Duodenum (tissue), 1 donor: ENCODE results near the gene SLC22A3.

DNA sequence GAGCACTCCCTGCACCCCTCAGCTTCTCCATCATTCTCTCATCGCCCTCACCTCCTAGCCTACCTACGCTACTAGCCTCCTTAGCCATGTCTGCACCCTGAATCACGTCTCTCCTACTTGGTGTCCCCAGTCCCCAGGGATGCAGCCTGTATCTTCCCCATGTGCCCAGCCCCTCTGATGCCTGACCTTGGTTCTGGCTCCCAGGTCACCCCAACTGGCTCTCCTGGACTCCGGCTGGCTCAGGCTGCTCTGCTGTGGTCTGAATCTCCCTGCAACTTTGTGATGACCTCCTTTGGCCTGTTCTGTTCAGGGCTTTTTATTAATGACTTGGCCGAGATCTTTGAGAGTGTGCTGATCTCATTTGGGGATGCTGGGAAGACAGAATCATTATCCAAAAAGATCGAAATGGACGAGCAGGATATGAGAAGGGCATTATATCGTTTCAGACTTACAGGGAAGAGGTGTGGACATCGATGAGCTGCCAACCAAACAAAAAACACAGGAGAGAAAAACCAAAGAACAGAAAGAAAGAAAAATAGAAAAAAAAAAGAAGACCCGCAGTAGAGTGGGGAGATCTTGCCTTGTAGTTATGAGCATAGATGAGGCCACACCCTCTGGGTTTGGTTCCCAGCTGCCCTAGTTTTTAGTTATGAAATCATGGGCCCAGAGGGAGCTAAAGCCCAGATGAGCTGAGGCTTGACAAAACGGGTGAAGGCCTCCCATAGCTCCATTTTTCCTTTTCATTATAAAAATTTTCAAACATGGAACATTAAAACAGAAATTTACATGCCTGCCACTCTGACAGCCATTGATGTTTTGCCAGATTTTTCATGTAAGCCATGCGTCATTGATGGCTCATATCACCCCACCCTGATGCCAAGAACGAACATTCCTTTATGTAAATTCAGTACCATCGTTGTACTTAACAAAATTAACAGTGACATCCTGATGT lies 67.6 kb downstream of the IGF2R start:
- PRO-cap = no peak

GRCh38 chr6:160064717-160064973 lies 57.0 kb upstream of the SLC22A1 start:
- PRO-cap = no peak

- PRO-cap = no peak
These were observed 37.7 kb upstream of the SLC22A1 start for GRCh38 chr6:160083814-160084501.

DNA sequence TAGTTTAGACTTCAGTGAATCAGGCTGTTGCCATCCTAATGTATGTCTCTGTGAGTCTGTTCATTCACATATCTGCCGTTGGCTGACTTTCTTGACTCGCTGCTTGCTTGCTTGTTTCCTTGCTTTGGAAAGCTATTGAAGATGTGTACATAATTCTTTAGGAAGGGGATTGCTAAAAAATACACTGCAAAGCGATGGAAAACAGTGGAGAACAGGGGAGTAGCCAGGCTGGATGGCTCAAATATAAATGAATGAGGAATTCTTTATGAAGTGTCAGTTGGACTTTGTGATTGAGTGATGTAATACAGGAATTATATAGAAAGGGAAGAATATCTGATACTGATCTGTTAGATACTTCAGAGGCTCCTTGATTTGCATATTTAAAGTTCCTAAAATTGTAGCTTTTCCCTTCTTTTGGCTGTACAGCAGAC lies 25.9 kb upstream of the SLC22A1 start:
- PRO-cap = no peak

DNA sequence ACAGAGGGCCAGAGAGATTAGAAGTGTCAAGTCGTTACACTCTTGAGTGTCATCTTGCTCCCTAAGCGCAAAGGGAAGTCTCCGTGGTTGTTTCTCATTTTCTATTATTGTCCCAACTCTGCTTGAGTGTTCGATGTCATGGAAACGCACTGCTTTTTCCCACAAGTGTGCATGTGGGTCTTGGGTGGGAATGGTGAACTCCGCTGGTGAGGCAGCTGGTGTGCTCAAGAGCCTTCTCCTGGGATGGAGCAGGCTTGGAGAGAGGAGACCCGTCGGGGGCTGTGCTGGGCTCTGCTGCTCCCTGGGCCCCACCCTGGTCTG lies 20.0 kb upstream of the SLC22A1 start:
- PRO-cap = no peak

DNA sequence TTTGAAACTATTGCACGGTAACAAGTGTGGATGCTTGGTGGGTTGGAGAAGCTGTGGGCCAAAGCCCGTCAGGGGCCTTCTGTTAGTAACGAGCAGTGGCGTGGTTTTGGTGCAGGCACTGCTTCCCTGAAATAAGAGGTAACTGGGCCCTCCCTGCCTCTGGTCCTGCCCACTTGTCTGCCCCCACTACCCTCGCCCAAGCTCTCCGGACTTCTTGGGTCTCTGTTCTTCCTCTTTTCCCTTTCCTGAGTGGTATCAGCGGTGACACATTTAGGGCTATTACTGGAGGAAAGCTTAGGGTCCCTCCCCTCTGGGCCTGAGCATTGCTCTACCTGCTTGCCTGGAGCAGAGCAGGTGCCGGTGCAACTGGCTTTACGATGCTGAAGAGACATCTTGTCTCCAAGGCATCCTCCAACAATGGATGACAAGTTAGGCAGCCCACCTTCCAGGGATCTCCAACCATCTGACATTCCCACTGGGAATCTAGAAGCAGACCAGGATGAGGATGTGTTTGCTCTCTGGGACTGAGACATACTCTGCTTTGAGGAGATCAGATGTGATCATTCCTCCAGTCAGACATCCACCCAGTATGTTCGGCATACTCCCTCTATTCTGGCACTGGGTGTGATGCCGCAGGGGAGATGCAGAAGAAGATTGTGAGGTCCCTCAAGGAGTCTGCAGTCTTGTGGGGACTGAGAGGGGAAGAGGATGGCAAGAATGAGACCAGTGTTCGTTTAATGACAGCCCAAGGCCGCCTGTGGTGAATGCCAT lies 1.7 kb downstream of the SLC22A1 start:
- PRO-cap = no peak

DNA sequence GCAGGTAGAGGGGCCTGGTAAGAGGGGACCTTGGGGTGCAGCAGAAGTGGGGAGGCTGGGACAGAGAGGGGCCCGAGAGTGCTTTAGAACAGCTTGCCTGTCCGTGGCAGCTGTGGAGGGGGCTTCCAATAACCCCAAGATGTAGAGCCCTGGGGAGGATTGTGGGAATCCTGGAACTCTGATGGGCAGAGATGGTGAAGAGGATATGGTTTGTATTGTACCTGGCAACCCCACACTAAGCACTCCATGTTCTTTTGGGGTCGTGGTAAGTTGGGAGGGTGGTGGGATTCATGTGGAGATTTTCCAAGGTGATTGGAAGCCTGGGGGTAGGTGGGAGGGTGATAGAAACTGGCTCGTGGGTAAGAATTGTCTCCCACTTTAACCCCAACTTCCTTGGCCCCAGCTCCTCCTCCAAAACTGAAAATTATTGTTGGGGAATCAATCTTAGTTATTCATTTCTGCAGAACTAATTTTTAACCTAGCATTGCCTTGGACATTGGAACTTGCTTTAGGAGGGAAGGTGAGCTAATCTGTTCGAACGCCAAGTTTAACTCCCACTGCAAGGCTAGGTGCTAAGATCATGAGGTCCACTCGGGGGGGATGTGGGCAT lies 3.3 kb downstream of the SLC22A1 start:
- PRO-cap = no peak

GRCh38 chr6:160198579-160199009 lies 60.0 kb downstream of the SLC22A2 start:
- PRO-cap = no peak

GRCh38 chr6:160347631-160348485 lies at the start of gene SLC22A3:
Gene SLC22A3, plus strand, starts transcription at chr6:160348378.
- PRO-cap = unidirectional peak, plus-strand start at chr6:160348373

GRCh38 chr6:160348486-160349106 lies 418 bp downstream of the SLC22A3 start:
- PRO-cap = no peak

GRCh38 chr6:160446777-160447678 lies 98.8 kb downstream of the SLC22A3 start:
- PRO-cap = no peak

GRCh38 chr6:160926690-160927069 lies 64.9 kb upstream of the MAP3K4 start:
- PRO-cap = no peak

GRCh38 chr6:161048469-161048992 lies 57.0 kb downstream of the MAP3K4 start:
- PRO-cap = no peak

GRCh38 chr6:161079609-161079916 lies 88.0 kb downstream of the MAP3K4 start:
- PRO-cap = no peak

GRCh38 chr6:161171977-161172406 lies 101.9 kb downstream of the AGPAT4 start:
- PRO-cap = no peak

GRCh38 chr6:161242088-161242720 lies 31.7 kb downstream of the AGPAT4 start:
- PRO-cap = no peak

DNA sequence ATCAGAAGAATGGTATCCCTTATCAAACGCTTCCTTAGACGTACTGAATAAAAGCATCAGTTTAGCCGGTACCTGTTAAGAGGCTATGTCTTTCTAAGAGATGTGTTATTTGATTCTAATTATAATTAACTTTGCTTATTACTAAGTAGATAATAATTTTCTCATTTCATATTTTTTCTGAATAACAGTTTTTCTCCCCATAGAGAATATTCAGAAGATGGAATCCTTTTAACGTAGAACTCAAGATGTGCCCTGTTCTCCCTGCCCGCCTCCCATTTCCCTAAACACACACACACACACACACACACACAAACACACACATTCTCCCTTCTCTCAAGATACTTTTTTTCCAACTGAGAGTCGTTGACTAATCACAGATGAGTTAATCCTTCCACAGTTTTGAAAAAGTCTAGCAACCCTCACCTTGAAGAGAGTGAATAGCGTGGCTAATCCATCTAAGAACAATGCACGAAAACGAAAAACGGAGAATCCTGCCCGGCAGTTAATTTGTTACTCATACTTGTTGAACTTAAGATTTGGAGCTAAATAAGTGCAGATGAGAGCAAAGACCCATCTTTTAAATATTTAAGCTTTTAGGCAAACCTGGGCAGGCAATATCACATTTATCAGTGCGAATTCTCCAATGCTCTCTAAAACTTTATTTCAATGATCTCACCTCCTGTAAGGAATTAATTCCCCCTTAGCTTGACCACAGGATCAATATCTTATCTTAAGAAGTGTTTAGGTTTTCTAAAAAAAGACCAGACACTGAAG lies 1.3 kb downstream of the AGPAT4 start:
- PRO-cap = no peak

- PRO-cap = no peak
These were observed 169.9 kb upstream of the AGPAT4 start for GRCh38 chr6:161443593-161444341.

GRCh38 chr6:161486254-161486630 lies 212.4 kb upstream of the AGPAT4 start:
- PRO-cap = no peak

DNA sequence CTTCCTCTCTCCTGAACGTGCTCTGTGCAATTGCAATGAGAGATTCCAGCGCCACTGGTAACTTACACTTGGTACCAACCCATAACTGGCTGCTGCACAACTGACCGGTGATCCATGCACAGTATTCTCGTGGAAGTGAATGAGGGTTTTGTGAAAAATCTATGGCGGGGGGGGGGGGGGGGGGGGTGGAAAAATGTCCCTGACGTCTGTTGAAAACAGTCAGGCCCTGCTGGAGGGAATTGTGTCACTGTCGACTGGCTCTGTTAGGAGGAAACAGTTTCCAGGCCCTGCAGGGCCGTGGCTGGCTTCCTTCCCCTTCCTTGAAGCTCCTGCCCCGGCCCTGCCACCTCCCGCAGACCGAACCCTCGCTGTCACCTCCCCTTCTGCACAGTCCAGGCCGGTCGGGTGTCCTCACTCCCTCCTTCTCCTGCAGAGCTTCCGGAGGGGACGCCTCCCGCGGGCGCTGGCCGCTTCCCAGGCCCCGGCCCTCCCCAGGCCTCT lies 265.7 kb upstream of the QKI start:
- PRO-cap = no peak